Left common carotid artery plus branches (tissue), 1 donor: ENCODE measurements around the genes GNG2, PTGDR and PSMC6.

DNA sequence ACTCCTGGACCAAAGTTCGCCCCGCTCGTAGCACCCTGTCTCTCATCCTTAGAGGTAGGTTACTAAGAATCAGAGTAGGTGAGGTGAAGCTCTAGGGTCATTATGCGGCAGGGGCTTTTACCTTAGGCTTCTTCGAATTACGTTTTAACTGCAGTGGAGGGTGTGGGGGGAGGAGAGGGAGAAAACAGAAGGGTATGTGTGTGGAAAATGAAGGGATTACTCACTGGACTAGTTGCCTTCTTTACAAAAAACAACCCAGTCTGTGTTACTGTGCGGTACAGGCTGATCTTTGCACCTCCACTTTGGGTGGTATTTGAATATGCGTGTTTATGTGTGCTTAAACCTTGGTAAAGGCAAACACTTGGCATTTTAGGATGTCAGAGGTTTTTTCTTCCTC is 767 bp upstream of the PYGL start:
- PRO-cap = no peak

DNA sequence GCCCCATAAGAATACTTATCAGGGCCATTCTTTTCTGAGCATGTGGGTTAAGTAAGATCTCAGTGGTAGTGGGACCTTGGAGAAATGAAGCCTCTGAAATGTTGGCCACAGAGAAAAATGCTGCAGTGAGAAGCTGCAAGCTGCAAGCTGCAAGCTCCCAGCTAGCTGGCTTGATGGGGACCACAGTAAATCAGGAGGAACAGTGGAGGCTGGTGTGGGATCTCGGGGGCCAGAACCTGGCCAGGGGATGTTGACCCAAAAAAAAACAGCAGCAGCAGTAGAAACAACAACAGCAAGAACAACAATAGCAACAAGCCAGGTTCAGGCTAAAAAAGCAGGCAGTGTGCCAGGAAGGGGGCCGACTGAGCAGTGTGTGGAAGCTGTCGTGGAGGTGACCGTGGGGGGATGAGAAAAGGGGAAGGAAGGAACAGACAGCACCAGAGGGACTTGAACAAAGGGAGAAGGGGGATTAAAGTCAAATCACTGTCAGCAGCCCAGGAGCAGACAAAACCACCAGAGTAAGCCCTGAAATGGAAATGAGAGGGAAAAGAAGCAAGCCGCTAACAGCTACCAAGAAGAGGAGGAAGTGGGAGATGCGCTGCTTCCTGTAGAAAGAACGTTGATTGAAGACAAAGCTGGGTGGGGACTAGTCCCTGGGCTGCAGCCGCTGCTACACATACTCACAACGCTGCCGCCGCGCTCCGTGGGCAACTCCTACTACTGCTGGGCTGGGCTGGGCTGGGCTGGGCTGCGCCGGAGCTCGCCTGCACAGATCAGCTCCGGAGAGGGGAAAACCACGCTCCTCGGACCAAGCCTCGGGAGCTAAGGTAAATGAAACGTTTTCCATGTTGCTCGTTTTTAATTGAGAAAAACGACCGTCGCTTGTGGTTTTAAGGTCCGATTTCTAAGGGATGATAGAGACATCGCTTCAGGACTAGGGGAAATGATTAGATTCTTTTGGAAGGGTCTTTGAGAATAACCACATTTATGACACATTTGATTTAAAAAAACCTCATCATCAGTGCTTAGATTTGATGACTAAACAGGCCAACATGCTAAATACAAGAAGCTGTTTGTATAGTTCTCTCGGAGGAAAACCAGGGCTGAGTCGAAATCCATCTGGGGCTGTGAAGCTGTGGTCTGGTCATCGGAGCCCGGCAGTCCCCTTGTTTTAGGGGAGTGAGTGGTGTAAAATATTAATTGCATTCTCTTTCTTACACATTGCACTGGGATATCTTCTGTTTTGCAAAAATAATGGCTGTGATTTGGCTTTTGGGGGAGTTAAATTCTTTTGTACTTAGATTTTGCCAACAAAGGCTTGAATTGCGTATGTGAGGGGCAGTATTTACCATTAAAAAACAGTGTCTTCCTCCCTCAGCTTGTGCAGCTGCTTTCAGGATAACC is at the start of gene GNG2:
TSS of gene GNG2 (plus strand) at position 649 of the 1,404 bp plus-strand sequence.
- PRO-cap = unidirectional peak, plus-strand start at position 649 of the sequence

GRCh38 chr14:51963214-51963789 is 26.0 kb upstream of the RTRAF start:
- PRO-cap = no peak

DNA sequence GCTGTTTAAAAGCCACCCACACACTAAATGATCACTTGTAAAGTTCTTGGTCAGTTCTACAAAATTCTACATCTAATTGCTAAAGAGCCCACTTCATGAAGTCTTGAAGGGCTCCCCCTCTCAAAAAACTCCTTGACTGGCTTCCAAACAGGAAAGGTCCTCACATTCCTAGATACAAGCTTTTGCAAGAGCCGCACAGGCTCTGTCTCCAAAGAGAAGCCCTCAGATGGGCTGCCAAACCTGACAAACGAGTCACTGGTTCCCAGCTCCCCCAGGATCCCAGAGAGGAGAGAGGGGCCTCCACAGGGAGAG is 5.9 kb downstream of the NID2 start:
- PRO-cap = no peak

- PRO-cap = bidirectional peak, plus-strand start at chr14:52267723, minus-strand start at chr14:52267578
These were observed at the start of gene PTGDR for GRCh38 chr14:52267215-52268133. Gene PTGDR, plus strand, starts transcription at chr14:52267698.

GRCh38 chr14:52268134-52269103 is 921 bp downstream of the PTGDR start:
- PRO-cap = no peak

GRCh38 chr14:52312769-52313272 is 1.3 kb upstream of the PTGER2 start:
- PRO-cap = no peak

- PRO-cap = no peak
These were observed 81.5 kb downstream of the TXNDC16 start for GRCh38 chr14:52470759-52471255.

DNA sequence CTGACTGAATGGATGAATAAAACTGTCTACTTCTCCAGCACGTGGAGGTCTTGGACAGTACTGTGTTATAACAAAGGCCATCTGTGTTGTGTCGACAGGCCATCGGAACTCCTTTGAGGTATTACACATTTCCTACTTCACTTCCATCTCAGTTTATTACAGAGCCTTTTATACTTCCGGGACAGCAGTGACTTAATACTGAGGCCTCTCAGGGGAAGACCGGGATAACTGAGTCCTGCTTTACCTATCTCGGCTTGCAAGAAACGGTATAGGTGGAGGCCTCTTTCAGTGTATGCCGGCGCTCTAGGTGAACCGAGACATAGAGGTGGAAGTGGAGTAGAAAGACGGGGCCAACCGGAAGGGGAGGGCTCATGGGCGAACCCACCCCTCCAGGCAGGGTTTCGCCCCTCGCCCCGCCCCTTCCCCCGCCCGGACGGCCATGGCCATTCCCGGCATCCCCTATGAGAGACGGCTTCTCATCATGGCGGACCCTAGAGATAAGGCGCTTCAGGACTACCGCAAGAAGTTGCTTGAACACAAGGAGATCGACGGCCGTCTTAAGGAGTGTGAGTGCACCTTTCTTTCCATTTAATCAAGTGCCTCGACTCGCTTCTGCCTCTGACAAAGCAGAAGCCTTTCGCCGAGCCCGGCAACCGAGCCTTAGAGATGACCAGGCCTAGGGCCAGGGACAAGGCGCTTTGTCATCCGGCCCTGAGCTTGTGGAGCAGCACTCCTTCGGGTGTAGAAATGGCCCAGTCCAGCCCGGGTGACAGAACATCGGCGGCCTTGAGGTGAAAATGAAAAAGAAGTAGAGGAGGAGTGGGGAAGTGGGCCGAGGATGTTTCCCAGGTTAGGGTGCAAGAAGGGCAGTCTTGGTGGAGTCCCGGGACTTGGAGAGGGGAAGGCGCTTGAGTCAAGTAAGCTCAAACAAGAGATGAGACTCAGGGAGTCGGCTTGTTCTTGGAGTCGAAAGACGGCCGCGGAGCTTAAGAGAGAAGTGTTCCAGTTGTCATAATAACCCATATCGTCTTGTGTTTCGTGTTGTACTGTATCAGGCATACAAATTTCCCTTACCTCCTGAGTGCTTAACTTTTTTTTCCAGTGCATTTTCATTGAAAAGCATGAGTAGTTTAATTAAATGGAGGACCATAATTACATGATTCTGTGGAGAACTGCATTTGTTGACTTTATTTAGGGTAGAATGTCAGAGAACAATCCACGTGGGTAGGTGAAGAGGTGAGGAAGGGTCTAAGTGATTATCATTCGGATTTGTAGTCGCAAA is at the start of gene PSMC6:
TSS of gene PSMC6 (plus strand) at position 462 of the 1,282 bp plus-strand sequence.
- PRO-cap = bidirectional peak, plus-strand start at position 462 of the sequence, minus-strand start at position 321 of the sequence

DNA sequence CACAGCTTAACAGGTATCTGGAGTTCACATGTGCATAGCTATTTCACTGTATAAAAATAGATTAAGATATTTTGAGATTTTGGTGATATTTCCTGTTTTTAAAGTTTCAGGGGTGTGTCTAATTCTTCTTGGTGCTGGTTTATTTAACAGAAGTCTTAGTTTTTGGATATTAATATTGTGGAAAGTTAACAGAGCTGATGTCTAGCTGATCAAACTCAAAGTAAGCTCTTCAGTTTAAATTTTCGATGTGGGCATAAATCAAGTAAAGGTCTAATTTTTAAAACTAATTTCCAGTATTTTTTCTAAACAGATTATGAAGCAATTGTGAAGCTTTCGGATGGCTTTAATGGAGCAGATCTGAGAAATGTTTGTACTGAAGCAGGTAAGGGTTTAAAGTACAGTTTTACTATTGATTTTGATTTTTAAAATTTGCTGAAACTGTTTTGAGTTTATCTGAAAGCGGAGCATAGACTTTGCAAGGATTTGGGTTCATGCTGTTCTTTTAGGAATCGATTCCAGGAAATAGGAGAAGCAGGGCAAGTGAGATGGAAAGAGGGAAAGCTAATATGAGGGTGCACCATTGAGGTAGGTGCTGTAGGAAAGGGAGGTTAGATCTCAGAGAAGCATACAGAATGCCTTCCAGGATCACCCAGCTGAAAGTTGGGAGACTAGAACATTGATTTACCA is 6.2 kb upstream of the STYX start:
- PRO-cap = no peak

DNA sequence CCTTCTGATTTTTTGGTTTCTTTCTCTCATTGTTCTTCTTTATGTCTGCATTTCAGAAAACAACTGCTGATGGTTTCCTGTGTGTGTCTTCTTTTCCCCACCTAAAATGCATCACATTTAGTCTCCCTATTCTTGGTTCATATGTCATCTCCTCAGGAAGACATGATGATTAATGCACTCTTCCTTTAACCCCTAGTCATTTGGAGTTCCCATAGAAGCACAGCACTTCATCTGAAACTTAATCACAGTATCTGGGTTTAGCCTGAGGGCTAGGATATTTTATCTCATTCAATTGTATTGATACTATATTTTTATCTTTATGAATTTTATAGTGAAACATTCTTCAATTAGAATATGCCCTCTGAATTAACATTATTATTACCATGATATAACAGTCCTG is 21.5 kb downstream of the GNPNAT1 start:
- PRO-cap = no peak

DNA sequence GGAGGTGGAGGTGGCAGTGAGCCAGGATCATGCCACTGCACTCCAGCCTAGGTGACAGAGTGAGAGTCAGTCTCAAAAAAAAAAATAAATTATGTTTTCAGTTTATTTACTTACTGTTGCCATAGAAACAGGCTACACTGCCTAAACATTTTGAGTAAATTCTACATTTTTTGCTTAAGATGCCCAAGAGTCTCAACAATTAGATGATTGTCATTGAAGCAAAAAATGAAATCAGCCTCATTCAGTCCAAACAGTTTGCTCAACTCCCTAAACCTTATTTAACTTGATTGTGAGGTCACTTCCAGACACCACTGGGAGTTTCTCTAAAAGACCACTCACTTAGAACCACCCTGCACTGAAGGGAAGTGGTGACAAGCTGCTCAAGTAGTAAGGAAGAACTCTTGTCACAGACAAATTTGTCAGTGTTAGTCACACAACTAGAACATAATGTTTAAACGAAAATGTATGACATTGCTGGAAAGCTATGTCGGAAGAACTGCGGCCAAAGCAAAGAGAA is 9.8 kb upstream of the GNPNAT1 start:
- PRO-cap = no peak

- PRO-cap = no peak
These were observed 1.3 kb downstream of the FERMT2 start for GRCh38 chr14:52949377-52950052.

- PRO-cap = no peak
These were observed 91.7 kb upstream of the FERMT2 start for GRCh38 chr14:53042340-53043098.

GRCh38 chr14:53131781-53132401 is 21.2 kb downstream of the DDHD1 start:
- PRO-cap = no peak

- PRO-cap = no peak
These were observed 239 bp upstream of the DDHD1 start for GRCh38 chr14:53153479-53153644.

DNA sequence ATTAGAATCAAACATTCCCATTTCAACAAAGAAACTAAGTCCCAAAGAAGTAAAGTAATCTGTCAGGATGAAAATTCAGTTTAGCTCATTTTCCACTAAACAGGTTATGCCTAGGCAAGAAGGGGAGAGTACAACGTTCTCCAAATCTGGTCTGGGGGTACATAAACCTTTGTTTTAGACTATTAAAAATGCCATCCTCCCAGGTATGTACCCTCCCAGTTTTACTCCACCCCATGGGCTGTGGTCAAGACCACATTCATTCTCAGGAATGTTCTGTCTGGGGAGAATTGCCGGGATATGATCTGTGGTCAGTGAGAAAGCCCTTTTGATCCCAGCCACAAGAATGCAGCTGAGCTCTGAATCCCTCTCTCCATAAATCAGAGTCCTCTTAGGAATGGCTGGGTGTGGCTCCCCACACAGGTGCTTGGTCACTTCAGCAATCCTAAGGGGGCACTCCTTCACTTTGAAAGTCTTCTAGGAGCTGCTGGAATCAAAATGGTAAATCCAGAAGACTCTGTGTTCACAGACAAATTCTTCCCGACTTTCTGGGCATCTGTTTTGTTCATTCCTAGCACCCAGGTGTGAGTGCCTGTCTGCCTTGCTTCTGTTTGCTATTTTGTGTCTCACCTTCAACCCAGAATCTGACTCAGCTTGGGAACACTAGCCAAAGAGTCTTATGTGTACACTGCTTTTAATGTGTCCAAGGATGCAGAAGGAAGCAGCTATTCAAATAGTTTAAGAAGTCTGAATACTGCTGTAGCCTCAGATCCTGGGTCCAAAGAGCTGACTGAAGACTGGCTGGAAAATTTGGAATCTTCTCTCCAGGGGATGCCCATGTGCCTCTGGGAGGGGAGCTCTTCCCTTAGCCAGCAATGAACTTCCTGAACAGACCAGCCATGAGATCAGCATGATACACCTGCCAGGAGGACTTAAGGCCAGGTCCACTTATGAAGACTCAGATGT is 144.6 kb upstream of the CDKN3 start:
- PRO-cap = no peak

DNA sequence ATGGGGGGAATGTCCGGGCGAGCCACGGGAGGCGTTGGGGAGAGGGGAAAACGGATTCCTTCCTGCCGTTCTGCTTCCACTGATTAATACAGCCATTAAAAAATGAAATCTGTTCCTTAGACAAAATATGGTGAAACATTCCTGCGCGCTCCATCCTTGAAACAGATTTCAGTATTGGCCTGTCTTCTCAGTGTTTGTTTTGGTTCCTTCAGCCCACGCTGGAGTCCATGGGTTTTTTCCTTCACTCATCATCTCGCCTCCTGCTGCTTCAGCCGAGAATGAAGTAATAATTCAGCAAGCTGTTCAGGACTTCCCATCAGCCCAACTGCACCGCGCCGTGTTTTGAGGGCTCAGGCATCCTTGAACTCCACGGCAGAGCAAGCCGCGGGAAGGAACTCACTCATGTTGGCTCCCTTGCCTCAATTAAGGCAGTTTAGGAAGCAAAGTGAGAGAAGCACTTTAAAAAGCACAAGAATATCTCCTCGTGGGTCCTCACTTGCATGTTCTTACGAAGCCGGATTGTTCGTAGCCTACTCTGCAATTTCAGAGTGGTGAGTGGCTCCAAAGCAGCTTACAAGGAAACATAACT is 47.6 kb upstream of the CDKN3 start:
- PRO-cap = no peak

- PRO-cap = no peak
These were observed 33.8 kb upstream of the CDKN3 start for GRCh38 chr14:54362972-54363446.

DNA sequence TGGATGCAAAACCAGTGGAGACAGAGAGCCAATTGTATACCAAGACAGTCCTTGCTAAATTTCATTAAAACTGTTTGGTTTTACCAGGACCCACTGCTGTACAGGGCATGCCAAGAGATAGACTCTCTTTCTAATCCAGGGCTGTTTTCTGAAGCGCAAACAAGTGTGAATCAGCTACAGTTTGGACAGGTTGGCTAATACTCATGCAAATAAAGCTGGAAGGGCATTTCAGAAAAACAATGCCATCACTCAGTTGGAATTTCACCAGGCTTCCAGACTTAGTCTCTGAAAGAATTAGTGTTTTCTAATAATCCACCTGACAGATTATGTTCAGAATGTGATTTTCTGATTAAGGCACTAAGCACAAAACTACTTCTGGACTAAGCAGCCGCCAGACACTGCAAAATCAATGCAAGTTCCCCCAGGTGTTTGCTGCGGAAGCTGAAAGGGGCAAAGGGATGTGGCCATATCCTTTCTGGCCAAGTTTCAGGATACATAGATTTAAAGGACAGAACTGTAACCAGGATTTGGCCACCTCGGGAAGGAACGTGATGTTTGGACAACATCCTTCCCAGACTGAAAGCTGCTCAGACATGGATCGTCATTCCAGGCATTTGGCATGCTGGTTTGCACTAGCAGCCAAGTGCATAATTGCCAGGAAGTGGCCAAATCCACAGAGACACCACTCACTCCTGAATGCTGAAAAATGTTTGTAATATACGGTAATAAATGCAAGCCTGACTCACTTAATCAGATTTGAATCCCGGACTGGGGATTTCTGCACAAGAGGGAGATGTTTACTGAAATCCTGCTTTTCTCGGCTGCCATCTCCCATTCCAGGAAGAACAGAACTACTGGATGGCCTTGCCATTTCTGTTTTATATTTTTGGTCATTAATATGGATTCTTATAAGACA is 32.0 kb upstream of the CDKN3 start:
- PRO-cap = no peak